ENCODE results near the genes PRLHR, NANOS1 and EIF3A.

- PRO-cap, 2 experiments: no peak in any of the 2 experiments
Measured at GRCh38 chr10:117541652-117542013, 913 bp upstream of the EMX2 start.

DNA sequence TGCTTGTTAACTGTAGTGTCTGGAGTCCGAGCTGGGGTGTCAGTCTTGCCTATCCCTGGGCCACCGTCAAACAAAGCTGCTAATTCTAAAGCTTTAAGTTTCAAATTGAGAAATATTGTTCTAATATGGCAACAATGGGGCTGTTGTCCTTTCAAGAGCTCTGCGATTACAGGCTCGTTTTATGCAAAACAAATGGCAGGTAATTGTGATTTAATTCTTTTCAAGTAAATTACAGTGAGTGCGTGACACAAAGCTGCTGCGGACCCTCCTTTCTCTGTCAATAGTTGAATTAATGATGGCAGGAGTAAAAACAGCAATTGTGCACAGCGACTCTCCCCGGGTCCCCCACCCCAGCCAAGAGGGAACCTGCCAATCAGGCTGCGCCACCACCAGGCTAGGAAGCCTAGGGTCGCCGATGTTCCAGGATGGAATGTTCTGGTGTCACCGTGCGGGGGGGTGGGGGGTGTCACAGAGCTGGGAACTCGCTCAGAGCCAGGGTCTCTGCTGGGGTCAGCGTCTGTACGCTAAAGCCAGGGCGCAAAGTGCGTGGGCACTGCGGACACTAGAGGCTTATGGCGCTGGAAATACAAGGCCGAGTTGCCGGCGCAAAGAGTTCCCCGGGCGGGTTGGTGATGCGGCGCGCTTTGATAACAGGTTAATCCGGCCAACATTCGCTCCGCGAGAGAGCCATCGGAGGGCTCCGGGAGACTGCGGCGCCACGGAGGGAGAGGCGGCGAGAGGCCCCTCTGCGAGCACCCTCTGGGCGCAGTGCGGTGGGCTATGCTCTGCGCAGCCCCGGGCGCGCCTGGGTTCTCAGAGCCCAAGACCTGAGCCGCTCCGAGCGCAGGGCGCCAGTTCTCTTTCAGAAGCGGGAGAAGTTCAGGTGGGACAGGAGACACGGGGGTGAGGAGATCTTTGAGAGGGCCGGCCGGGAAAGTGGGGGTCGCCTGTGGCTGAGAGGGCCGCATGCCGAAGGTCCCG lies 192.2 kb downstream of the EMX2 start:
- PRO-cap, 2 experiments: no peak in any of the 2 experiments

GRCh38 chr10:117736549-117737138 lies 194.1 kb downstream of the EMX2 start:
- PRO-cap, 2 experiments: no peak in any of the 2 experiments

- PRO-cap, 2 experiments: no peak in any of the 2 experiments
Measured at GRCh38 chr10:117901190-117901587, 145.6 kb downstream of the RAB11FIP2 start.

DNA sequence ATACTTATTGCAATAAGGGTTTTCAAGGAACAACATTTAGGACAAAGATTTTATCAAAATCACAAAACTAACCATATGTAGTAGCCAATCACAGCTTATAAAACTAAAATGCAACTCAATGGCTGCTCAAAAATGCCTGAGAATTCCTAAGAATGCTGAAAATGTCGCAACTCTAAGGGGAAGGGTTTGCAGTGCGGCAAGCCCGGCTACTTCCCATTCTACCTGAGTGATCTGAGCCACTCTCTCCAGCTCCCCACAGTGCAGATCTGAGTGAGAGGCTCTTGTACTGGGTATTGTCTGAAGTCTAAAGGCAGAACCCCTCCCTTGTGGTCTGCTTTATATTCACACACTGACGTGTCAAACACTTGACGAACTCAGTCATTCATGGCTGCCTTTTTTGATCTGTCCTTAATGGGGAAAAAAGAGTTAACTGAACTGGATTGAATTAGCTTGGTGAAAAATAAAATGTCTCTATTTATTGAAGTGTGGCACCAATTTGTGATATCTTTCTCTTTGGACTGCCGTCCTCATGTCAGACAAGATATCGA lies 28.8 kb downstream of the RAB11FIP2 start:
- PRO-cap, 2 experiments: no peak in any of the 2 experiments

DNA sequence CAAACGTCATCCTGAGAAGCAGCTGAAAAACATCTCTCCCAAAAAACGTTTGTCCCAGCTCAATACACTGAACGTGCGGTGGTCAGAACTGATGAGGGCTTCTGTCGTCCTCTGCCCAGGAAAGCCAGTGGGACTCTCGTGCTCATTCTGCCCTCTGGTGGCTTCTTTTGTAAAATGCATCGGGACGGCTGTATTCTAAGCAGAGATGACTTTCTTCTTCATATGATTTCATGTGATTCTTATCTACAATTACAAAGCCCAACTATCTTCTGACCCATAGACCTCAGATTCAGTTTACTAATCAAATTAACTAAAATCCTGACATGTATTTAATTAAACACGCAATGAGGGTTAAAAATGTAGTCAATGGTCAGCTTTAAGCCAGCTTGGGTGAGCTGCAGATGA lies 117.5 kb upstream of the FAM204A start:
- PRO-cap, 2 experiments: no peak in any of the 2 experiments

DNA sequence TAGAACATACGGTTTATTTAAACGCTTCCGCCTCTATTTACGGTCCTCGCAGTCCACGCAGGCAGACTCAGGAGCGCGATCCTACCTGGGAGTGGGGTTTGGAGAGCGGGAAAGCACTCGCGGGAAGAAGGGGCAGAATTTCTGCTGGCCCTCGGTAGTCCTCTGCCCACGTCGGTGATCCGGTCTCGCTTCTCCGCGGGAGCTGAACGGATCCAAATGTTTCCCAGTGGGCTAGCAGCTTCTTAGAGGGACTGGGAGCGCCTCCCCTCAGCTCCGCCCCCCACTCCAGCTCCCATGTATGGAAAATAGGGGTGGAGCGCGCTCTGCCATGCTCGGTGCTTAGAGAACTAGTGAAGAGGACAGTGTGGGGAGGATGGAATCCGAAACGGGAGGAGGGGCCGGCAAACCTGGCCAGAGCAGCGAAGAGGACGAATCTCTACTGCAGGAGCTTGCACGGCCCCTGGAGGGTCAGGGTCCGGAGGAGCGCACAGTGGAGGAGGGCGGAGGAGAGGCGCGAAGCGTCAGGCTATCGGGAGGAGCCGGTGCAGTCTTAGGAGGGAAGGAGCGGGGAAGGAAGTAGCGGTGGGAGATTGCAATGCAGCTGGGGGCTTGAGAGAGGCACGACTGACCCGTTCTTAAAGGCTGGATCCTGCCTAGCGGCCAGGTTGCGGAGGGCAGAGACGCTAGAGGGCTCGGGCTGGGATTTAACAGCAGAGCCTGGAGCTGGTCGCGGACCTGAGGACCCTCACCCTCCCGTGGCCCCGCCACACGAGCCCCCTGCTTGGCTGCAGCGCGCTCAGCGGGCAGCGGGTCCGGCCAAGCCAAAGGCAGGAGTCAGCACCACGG lies at the start of gene PRLHR:
PRLHR (minus strand) TSS at position 218 of the 846 bp plus-strand sequence.
- PRO-cap, 2 experiments: no peak in any of the 2 experiments

GRCh38 chr10:118672880-118673314 lies 77.4 kb upstream of the PRLHR start:
- PRO-cap, 2 experiments: no peak in any of the 2 experiments

DNA sequence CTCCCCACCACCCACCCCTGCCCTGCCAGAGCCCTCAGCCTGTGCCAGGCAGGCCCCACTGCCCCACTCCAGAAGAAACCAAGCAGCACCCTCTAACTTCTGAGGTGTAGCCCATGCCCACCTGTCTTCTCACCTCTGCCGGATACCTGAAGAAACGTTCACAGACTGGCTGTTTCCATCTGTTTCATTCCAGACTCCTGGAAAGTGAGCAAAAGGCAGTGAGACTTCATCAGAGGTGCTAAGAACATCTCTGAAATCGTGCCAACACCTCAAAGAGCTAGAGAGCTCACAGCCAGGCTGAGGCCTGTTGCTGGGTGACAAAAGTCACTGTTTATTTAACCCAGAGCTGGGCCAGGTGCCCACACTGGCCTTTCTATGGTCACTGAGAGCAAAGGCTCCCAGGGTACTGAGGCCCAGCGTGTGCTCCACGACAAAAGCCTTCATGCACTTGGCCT lies 3.8 kb upstream of the NANOS1 start:
- PRO-cap, 2 experiments: no peak in any of the 2 experiments

GRCh38 chr10:119029057-119030303 lies at the start of gene NANOS1:
Gene NANOS1, plus strand, starts transcription at chr10:119029714.
- PRO-cap, 2 experiments: peak in 2 of 2 experiments; most common plus-strand start chr10:119029714 (in 1)

DNA sequence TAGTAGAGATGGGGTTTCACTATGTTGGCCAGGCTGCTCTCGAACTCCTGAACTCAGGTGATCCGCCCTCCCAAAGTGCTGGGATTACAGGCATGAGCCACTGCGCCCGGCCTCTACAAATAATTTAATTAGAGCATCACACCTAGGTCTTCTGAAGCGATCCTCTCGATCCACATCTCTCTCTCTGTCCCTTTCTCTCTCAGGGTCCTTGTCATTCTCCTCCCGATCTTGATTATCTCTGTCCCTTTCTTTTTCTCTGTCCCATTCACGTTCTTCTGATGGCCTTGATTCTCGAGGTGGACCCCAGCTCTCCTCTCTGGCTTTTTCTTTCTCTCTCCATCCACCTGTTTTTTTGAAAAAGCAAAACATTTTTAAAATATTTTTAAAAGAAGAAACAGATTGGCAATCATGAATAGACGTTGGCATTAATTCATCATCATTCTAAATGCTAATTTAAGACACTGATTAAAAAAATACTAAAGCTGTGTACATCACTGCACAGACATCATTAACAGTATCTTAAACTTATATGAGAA lies 8.7 kb downstream of the NANOS1 start:
- PRO-cap, 2 experiments: no peak in any of the 2 experiments

DNA sequence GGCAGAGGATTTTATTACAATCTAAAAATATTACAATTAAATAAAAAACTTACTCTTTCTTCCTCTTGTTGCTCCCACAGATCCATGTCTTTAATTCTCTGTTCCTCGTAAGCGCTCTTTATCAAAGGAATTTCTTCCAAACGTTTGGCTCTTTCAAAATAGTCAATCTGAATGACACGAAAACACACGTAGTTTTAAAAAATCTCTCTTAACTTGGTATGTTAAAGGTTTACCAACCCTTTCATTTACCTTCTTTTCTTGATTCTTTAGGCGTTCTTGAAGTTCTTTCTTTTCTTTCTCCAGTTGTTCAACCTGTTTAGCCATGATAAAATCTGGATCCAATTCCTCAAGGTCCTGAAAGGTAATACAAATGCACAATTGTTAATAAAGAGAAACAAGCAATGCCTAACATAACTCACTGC lies 23.9 kb downstream of the EIF3A start:
- PRO-cap, 2 experiments: no peak in any of the 2 experiments

- PRO-cap, 2 experiments: no peak in any of the 2 experiments
Measured at GRCh38 chr10:119073374-119074171, 7.0 kb downstream of the EIF3A start.

GRCh38 chr10:119080583-119081015 lies at the start of gene EIF3A:
Gene EIF3A, minus strand, starts transcription at chr10:119080817.
- PRO-cap, 2 experiments: peak in 2 of 2 experiments; most common plus-strand start chr10:119080923 (in 2); most common minus-strand start chr10:119080786 (in 1)

DNA sequence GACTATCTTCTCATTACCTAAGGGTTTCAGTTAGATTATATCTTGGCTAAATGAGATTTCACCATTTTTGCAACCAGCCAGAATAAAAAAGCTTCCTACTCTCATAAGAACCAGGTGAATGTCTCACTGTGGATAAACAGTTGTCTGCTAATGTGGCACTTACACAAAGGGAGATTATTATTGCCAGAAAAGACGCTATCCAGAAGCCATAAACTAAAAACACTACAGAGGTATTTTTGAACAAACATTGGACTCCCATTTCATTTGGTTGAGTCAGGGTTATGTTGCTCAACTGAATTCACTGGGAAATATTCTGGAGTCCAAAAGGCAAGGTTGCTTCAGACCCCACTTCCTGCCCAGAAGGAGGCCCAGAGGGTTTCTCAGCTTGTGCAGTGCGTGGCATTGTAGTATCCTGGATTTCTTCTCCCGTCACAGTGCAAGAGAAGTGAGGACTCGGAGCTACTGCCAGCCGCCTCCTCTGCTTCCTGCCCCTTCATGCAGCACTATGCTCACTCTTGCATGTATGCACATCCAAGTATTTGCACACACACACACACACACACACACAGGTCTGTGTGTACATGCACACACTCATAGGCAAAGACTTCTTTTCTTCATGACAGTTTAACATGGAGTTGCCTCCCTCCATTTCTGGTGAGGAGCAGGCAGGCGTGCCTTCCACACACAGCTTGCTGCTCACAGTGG lies 10.0 kb downstream of the DENND10 start:
- PRO-cap, 2 experiments: no peak in any of the 2 experiments

DNA sequence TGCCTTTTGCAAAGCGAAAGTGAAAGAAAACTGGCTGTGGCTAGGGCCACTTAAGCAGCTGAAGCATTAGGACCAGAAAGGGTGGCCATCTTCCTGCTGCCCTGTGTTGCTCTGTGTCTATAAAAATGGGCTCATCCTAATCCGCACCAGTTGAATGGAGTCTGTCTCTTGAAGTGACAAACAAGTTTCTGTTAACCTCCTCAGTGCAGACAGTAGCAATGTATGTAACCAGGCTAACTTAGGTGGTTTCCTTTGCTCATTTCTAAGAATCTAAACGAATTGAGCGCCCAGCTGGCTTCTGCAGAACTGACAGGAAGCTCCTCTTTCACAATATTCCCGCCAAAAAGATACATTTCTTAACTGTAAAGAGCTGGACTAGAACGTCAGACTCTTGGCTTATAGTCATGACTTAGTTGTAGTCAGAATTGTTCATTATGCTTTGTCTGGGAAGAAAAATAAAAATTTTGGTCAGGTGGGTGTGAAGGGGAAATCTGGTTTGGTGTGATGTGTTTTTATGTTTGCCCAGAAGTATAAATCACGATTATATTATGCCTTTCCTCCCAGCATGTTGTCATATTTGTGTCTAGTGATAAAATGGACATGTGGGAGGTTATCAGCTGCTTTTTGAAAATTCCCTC lies 28.0 kb downstream of the DENND10 start:
- PRO-cap, 2 experiments: no peak in any of the 2 experiments

GRCh38 chr10:119177200-119177406 lies 1.5 kb downstream of the PRDX3 start:
- PRO-cap, 2 experiments: no peak in any of the 2 experiments

- PRO-cap, 2 experiments: peak in 1 of 2 experiments; most common plus-strand start chr10:119209733 (in 1); most common minus-strand start chr10:119209583 (in 1)
Measured at GRCh38 chr10:119209342-119209906, 2.1 kb downstream of the GRK5 start.

GRCh38 chr10:119211078-119211457 lies 3.7 kb downstream of the GRK5 start:
- PRO-cap, 2 experiments: no peak in any of the 2 experiments

GRCh38 chr10:119253327-119254450 lies 46.3 kb downstream of the GRK5 start:
- PRO-cap, 2 experiments: no peak in any of the 2 experiments

Data from Colon Carcinoma Metastatic in the Lung (tissue), 2 donors.